ENCODE results near the genes PDPK1 and PRSS22.

- RRBS, 2 experiments, result no CpG with 5 or more reads among the region's 9 CpGs
These were observed 3.3 kb downstream of the FAHD1 start for GRCh38 chr16:1830110-1830872.

DNA sequence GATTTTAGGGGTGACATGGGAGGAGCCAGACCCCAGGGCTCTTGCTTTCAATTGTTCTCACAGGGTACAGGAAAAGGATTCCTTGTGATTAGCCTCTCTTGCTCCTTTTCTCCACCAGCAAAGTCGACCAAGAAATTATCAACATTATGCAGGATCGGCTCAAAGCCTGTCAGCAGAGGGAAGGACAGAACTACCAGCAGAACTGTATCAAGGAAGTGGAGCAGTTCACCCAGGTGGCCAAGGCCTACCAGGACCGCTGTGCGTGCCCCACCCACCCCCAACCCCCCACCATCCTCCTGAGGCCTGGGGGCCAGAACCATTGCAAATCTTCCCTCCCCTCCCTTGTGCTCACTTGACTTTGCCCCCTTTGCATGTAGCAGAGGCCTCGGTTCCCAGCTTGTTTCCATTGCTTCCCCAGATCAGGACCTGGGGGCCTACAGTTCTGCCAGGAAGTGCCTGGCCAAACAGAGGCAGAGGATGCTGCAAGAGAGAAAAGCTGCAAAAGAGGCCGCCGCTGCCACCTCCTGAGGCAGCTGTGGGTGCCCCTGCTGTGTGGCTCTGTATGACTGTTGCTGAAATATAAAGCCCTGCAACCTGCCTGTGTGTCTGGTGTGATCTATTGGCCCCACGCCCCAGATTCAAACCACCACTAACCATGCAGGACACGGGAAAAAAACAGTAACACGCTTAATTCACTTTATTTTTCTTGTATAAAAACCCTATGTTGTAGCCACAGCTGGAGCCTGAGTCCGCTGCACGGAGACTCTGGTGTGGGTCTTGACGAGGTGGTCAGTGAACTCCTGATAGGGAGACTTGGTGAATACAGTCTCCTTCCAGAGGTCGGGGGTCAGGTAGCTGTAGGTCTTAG is 2.3 kb downstream of the NDUFB10 start:
- RRBS, 2 experiments, result no CpG with 5 or more reads among the region's 14 CpGs

DNA sequence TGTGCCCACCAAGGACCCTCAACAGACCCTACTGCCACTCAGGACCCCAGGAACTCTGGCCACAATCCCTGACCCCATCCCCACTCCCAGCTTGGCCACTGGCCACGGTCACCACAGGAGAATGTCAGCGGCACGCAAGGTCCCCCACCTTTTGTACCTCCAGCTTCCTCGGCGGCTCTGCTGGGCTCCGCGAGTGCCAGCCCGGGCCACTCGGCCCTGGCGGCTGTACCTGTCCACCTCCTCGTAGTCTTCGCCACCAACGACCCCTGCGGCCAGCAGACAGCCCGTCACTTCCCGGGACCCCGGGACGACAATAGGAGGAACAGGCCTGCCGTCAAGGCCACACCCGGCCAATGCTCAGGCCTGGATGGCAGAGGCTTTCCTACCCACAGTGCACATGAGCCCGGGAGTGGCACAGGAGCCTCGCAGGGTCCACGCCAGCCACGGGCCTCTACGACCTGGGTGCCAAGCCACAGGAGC is 11.7 kb downstream of the SYNGR3 start:
- RRBS, 2 experiments, result 95 to 98% methylated on average over 11 of the region's 25 CpGs

- RRBS, 2 experiments, result no CpG with 5 or more reads among the region's 24 CpGs
These were observed 7.3 kb downstream of the NHERF2 start for GRCh38 chr16:2033828-2034529.

- RRBS, 2 experiments, result no CpG with 5 or more reads among the region's 14 CpGs
These were observed 9.3 kb downstream of the TSC2 start for GRCh38 chr16:2057076-2057579.

DNA sequence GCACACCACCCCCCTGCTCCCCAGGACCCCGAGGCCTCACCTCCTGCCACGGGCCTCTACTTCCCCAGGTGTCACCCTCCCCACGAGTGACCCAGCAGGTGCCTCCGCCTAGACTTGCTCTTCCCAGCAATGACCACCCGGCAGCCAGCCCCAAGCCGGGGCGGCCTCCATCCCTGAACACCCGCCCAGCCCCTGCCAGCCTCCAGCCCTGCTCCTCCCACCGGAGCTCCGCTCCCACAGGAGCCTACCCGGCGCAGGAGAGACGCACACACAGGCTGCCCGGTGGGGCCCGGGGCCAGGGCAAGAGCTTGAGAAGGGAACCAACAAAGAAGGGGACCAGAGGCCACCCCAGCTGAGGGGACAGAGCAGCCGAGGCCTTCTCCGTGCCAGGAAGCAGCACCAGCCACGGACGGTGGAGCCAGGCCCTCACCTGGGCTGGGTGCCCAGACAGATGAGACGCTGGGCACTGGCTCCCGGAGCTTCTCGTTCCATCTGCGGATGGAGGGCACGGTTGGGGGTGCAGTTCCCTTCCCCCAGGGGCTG is 13.9 kb downstream of the PKD1 start:
- RRBS, 2 experiments, result 91 to 98% methylated on average over 1 of the region's 24 CpGs

GRCh38 chr16:2162793-2163722 is 7.5 kb downstream of the TRAF7 start:
- RRBS, 2 experiments, result 94 to 96% methylated on average over 3 of the region's 33 CpGs

GRCh38 chr16:2252003-2252341 is 585 bp upstream of the ECI1 start:
- RRBS, 2 experiments, result no CpG with 5 or more reads among the region's 10 CpGs

DNA sequence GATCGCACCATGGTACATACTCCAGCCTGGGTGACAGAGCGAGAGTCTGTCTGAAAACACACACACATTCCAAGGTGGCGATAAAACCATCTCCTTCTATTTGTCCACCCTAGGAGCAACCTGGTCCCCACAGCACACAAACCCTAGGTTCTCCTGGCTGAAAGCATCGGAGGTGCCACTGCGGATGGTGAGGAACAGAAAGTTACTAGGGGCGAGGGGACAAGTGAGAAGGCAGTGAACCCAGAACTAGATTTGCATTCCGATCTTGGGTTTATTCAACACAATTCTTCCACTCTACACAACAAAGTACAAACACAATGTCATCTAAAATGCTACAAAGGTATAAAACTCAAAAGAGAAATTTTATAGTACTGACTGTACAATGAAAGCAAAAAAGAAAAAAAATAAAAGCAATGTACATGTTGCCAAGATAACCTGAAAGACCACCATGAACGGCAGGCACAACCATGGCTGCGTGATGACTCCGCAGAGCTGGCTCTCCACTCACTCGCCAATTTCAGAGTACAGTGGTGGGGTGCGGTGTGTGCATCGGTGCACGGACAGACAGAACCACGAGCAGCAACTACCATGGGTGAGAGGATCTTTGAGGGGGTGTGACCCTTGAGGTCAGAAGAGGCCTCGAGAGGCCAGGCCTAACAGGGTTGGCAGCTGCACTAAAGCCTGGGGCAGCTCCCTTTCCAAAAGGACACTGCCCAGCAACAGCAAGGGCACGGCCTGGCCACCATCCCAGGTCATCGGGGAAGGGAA is 1.7 kb upstream of the ECI1 start:
- RRBS, 2 experiments, result no CpG with 5 or more reads among the region's 18 CpGs

DNA sequence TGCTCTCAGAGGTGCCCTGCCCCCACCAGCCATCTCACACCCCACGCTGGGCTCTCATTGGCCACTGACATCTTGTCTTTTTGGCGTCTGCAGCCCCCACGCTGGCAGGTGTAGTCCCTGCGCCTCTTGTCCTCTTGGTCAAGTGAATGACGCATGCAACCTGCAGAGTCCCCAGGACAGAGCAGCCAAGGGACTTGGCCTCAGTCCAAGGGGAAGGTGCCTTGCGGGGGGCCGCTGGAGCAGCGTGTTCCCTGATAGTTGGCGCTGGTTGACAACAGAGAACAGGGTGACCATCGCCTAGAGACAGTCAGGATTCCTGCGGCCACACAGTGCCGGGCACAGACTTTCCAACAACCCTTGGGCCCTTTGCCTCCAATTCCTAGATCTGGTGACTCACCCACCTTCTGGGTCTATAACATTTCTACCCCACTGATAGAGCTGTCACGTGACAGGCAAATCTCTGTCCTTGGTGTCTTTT is 12.1 kb upstream of the TEDC2 start:
- RRBS, 2 experiments, result no CpG with 5 or more reads among the region's 13 CpGs

- RRBS, 2 experiments, result no CpG with 5 or more reads among the region's 31 CpGs
These were observed 3.2 kb upstream of the TEDC2 start for GRCh38 chr16:2456401-2457416.

GRCh38 chr16:2509880-2510295 is 3.9 kb upstream of the ATP6V0C start:
- RRBS, 2 experiments, result 85 to 95% methylated on average over 1 to 2 of the region's 8 CpGs

DNA sequence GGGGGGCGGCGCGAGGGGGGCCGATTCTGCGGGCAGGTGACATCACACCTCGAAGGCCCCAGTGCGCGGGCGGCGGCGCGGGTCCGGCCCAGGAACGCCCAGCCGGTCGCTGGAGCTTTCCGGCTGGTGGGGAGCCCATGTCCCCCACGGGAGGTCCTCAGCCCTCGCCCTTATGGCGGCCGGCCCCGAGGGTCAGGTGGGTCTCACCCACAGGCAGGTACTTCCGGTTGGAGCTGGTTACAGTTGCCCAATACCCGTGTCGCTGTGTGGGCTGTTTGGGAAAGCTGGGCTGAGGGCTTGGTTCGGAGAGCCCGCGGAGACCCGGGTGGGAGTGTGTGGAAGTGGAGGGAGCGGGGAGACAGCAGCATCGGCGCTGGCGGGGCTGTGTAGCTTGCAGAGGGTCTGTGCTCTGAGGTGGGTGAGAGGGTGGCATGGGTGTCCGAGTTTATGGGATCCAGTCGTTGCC is 805 bp downstream of the ATP6V0C start:
- RRBS, 2 experiments, result 3 to 10% methylated on average over 11 of the region's 35 CpGs

DNA sequence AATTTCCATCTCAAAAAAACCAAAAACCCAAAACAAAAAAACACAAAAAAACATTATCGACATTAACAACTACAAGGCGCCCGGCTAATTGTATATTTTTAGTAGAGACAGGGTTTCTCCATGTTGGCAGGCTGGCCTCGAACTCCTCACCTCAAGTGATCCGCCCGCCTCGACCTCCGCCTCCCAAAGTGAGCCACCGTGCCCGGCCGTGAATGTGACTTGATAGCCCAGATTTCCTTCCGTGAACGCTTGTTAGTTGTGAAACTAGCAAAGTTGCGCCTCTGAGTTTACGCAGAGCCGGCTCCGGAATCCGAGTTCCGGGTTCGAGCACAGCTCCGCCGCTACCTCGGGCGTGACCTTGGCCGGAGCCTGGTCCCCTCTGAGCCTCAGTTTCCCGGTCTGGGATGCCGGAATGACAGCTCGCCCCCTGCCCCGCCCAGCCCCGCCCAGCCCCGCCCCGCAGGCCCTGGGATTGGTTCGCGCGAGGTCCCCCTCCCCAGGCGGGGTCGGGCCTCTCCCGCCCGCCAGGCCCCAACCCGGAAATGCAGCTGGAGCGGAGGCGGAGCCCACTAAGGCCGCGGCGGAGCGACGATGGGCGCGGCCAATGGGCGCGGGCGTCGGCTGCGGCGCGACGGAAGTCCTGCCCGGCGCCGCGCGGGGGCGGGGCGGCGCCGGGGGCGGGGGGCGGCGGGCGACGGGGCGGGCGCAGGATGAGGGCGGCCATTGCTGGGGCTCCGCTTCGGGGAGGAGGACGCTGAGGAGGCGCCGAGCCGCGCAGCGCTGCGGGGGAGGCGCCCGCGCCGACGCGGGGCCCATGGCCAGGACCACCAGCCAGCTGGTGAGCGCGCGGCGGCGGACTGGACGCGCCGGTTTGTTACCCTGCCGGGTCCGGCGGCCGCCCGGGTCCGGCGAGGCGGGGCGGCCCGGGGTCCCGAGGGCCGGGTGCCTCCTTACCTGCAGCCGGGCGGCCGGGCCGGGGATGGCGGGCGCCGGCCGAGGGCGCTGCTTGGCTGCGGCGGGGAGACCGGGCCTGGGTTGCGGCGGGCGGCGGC is at the start of gene PDPK1:
PDPK1 (plus strand) TSS at position 723 of the 1,052 bp plus-strand sequence.
- RRBS, 2 experiments, result 2 to 4% methylated on average over 10 to 21 of the region's 125 CpGs

DNA sequence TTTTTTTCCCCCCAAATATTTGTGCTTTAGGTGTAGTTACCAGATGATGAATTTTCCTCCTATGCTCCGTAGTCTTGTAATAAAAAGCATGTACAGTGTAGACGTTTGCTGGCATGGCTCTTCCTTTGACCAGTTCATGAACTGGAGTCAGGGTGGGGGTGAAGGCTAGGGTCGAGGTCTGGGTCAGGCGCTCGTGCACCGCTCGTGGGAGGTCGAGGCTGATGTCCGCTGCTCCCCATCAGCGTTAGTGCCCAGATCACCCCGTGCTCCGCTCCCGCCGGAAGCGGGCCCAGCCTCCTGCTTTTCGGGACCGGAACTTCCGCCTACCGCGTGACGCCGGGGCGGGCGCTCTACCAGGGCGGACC is 241 bp upstream of the KCTD5 start:
- RRBS, 2 experiments, result under 1 to 1% methylated on average over 4 of the region's 25 CpGs

DNA sequence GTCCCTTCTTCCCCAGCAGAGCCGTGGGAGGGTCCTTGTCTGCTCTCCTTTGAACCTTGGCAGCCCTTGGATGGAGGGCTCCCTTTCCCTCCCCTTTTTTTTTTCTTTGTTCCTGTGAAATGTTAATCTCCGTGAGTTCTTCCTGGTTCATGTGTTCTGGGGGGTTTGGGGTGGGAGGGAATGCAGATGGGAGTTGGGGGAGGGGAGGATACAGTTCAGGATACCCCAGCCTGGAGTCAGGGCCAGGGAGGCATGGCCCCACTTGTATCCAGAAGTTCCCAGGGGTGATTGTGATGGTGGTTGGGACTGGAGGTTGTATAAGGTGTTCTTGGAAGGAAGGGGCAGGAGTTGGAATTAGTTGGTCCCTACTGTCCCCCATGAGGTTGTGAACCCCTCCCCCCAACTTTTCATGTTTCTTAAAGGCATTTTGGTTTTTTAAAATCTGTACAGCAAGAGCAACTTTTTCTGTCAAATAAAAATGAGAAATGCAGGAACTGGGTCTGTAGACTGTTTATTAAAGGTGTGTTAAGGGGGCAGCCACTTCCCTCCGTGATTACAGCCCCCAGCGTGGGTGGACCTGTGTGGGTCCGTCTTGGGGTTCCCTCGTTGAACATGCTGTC is 6.1 kb downstream of the ELOB start:
- RRBS, 2 experiments, result no CpG with 5 or more reads among the region's 6 CpGs

DNA sequence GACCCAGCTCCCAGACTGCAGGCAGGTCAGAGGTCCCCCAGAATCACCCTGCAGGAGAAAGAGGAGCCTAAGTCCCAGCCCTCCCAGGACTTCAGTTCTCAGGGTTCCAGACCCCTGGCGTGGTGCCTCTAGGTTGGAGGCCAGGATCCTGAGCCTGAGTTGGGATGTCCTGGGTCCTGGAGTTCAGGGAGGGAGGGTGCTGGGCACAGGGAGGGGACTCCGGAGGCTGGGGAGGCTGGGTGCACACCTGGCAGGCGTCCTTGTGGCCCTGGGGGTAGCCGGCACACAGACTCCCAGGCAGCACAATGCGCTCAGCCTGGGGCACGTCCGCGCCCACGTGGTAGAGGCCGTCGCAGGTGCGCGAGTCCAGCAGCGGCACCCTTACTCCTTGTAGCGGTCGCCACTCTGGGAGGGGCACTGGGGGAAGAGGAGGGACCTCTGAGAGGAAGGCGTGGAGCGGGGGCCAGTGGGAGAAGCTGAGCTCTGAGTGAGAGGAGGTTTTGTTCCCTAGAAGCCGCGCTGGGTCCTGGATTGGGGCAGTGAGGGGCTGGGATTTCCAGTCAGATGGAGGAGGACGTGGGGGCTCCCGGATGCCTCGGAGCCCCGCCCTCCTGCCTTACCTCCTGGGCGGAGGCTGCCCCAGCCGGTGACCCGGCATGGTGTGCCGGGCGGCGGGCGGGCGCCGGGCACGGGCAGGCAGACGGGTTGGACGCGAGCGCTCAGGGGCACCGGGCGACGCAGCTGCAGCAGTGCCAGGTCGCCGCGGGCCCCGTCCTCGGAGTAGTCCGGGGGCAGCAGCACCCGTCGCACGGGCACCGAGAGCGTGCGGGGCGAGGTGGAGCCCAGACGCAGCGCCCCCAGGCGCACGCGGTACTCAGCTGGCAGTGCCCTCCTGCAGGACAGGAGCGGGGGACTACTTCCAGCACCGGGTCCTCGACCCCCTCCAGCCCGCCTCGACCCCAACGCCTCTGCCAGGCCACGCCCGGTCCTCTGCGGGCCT is 2.3 kb downstream of the PRSS33 start:
- RRBS, 2 experiments, result 93 to 95% methylated on average over 30 of the region's 68 CpGs

DNA sequence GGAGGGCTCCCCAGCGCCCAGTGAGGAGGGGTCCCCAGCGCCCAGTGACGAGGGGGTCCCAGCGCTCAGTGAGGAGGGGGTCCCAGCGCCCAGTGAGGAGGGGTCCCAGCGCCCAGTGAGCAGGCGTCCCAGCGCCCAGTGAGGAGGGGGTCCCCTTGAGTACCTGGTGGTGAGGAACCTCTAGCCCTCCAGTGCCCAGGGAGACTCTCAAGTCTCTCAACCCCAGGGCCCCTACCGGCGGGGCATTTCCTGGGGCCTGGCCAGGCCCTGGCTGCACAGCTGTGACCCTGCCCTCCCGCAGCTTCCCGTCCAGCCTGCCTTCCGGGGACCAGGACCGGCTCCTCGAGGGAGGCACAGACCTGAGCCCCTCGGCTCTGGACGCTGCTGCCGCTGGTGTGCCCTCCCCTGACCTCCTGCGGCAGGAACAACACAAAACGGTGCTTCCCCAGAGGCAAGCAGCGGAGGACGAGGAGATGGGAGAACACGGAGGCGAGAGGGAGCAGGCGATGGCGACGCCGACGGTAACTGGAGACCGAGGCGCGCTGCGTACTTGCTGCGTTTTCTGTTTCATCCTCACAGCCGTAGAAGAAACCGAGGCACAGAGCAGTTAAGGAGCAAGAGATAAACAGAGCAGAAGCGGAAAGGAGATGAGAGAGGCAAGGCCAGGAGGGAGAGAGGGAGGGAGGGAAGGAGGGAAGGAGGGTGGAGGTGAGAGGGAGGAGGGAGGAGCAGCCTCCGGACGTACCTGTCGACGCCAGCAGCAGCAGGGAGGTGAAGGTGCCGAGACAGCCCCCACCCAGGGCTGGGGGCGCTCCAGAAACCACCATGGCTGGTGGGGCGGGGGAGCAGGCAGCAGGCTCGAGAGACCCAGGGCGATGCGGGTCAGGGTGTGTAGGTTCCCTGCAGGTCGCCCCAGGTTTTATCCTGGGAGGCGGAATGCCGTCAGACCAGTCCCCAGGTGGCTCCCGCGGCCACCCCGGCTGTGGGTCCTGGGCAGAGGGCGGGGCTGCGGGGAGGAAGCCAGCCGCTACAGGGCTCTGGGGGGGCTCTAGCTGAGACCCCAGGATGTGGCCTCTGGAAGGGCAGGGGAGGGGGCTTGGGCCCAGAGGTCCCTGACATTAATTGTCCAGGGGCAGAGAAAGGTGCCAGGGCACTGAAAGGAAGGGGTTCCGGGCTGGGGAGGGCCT is at the start of gene PRSS22:
PRSS22 (minus strand) TSS at position 893 of the 1,187 bp plus-strand sequence.
- RRBS, 2 experiments, result 89 to 90% methylated on average over 5 of the region's 57 CpGs

- RRBS, 2 experiments, result 93 to 100% methylated on average over 4 of the region's 21 CpGs
These were observed 10.3 kb upstream of the KREMEN2 start for GRCh38 chr16:2953608-2954295.

- RRBS, 2 experiments, result 89 to 97% methylated on average over 3 of the region's 13 CpGs
These were observed 4.1 kb downstream of the PAQR4 start for GRCh38 chr16:2973013-2973875.